REH cell (cell line): ENCODE measurements around a stretch of chr6.

DNA sequence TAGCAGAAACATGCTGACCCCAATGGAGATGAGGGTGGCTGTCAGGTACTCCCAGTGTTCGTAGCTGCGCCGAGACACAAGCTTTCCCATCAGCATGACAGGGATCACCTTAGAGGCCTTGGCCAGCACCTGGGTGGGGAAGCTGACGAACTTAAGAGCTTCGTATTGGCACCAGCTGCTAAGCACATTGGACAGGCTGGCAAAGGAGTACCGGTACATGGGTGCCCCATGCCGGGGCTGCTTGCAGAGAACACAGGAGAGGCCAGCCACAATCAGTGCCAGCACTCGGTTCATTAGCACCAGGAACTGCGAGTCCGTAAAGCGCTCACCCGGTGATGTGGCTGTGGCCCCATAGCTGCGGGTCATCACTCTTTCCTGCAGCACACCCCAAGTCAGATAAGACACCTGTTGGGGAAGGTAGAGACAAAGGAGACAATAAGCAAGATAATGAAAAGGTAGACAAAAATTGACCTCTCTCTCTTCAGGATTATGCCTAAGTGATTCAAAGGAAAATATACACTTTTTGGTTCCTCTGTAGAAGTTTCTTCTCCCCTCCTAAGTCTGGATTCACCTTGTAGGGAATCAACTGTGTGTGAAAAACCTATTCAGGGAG lies 2.0 kb downstream of the SLC35B2 start:
- PRO-cap: no peak

GRCh38 chr6:44662609-44663276 lies 275.2 kb downstream of the CDC5L start:
- PRO-cap: no peak

DNA sequence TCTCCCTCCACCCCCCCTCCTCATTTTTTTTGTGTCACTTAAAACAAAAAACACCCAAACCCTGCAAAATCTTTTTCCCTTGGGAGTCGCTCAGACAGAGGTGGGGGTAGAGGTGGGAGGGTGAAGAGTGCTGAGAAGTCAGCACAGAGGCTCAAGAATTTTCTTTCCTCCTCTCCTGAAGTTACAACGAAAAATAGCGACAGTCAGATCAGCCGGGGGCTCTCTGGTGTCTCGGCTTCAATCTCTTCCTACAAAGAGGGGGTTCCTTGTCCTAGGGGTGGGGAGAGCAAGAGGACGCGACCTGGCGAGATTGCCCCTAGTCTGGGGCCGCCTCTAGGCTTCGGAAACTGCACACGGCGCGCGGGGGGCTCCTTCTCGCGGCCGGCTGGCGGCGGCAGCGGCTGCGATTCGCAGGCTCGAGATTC lies 43.7 kb upstream of the SUPT3H start:
- PRO-cap: no peak

GRCh38 chr6:45422798-45423177 lies 45.1 kb upstream of the SUPT3H start:
- PRO-cap: no peak

DNA sequence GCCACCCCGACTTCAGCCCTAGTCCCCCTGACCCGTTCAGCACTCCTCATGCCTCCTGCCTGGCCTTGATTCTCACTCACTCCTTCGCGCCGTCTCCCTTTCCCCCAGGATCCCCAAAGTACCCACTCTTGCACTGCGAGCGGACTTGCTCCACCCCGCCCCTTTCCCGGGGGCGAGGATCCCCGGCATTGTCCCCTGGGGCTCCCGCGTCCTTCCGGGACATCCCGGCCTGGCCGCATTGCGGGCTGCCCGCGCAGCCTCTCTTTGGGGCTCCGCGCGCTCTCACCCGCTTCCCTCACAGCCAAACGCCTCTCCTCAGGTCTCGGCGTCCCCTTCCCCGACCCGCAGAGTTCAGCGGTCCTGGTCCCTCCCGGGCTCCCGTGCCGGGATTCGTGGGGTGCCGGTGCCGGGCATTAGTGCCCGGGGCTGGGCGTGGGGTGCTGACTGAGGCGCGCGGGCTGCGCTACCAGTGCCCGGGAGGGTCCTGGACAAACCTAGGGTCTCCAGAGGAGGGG lies 45.5 kb upstream of the SUPT3H start:
- PRO-cap: no peak

DNA sequence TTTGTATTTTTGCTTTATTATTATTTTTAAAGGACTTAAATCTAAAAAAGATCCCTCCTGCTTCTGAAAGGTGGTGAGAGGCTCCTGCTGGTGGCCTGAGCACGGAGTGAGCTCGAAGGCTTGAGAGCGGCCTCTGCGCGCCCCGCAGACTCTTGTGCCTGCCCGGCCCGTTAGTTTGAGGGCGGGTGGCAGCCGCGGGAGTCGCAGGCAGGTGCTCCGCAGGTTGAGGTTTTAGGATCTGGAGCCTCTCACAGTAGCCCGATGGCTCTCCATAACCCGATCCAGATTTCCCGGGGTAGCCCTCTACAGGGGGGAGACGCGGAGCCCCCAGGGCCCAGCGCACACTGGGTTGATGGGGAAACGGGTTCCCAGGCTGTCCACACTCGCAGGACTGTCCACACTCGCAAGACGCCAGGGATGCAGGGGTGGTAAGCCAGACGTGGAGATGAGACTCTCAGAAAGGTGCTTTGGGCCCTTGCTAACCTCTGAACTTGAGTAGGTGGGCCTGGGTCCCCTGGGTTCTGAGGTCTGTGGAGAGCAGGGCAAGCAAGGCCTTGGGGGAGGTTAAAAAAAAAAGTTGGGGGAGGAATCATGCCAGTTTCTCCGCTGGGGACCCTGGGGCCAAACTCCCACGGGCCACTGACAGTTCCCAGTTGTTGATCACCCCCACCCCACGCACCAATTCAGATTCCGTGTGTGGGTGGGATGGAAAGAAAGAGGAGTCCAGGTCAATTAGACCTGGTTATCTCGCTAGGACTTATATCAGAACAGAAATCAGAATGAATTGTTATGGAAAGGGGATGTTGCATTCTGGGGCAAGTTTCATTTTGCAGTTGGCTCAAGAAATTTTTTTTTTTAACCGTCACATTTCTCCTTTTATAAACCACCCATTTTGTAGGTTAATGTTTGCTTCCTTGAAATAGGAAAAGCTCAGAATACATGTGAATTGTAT lies 46.5 kb upstream of the SUPT3H start:
- PRO-cap: no peak

DNA sequence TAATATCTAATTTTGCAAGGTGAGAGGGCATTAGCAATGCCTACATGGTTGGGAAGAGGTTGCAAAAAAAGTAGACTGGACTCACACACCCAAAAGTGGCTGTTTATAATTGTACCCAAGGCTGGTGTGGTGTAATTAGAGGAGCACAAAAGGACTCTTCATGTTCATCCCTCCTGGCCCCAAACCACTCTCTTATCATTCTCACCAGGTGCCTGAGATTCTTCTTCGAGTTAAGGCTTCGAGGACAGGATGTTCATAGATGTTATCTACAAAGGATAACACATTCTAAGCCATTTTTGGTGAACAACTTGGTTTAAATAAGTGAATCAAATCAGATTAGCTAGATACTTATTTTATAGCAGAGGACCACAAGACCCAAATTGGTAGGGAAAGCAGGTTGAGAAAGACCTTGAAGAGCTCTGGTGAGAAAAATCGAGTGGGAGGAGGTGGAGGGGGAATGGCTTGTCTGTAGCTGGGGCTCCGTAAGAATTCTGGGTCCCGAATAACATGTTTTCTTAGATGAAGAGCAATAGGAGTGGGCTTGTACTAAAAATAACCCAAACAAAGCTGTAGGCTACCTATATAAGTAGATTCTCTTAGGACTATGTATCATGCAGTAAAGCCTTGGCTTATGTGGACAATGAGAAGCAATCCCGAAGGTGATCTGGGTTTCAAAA lies 73.2 kb upstream of the SUPT3H start:
- PRO-cap: no peak

GRCh38 chr6:45548271-45549126 lies 170.8 kb upstream of the SUPT3H start:
- PRO-cap: no peak

DNA sequence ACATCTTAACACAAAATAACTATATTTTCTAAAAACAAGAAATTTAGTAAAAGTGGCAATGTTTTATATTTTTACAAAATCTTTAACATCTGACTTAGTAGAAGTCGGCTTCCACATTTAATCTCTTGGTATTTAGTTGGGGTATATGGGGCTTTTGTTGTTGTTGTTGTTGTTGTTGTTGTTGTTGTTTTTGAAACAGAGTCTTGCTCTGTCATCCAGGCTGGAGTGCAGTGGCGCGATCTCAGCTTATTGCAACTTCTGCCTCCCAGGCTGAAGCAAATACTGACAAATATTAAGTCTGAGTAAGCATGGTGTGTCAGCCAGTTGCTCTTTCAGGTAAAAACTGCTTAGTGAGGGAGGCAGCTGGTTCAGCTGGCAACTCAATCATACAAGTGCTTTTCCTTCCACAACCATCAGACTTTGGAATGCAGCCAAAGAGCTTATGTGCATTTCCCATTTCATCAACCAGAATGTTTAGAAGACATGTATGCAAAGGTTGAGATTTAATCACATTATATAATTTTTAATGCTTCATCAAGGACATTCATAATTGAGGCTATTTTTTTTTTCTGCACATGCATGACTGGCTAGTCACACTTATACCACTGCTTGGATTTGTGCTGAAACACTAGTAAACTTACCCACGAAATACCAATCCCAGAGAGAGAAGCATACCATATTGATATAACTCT lies 56.1 kb downstream of the CLIC5 start:
- PRO-cap: no peak

GRCh38 chr6:46011743-46012144 lies 3.9 kb downstream of the CLIC5 start:
- PRO-cap: bidirectional peak, plus-strand start at chr6:46011773, minus-strand start at chr6:46011640

DNA sequence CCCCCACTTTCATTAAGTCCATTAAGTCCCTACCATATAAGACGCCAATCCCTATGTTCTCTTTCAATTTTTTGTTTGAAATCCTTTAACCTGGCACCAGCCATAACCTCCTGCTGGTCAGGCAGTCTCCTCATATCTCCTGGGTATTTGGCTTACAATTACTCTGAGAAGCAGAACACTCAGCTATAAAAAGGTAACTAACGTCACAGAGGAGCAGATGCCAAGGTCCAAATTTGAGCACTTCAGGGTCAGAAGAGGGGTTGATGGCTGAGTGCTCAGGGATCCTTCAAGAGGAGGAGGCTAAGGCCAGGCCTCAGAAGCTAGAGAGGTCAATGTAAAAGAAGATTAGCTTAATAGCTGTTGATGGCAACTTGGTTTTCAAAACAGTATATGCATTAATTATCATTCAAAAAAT lies 22.3 kb upstream of the RCAN2 start:
- PRO-cap: no peak

DNA sequence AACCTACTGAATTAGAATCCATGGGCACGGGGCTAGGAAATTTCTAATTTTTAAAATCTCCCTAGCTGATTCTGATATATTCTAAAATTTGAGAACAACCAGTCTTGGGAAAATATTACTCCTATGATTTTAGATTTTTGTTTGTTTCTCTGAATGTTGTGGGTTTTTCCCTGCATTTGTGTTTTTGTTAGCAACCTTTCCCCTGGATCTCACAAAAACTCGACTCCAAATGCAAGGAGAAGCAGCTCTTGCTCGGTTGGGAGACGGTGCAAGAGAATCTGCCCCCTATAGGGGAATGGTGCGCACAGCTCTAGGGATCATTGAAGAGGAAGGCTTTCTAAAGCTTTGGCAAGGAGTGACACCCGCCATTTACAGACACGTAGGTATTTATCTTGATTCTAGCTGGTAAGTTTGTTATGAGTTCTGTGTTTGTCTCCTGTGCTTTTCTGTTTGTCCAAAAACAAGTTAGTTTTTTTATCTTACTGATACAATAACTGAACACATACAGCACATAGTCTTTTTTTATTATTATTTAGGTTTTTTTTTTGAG lies 3.0 kb downstream of the SLC25A27 start:
- PRO-cap: no peak

GRCh38 chr6:46832182-46832385 lies 38.9 kb downstream of the MEP1A start:
- PRO-cap: no peak

DNA sequence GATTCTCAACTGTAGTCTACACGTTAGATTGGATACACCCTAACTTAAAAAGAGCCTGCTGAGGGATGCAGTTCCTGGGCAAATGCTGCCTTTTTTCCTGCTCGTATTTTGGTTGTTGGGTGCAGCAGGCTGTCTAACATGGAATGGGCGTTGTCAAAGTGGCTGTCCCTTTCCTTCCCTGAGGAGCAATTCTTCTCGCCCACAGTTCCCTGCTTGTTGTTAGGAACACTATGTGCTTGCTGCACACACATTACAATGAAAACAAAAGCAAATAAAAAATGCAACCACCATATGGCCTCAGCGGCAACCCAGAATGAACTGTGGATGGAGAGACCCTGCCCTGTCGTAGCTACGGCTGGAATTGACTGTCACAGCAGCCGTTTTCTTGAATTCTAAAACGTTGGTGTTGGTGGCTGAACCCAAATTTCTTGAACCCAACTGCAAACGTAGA lies 1.8 kb upstream of the ADGRF5 start:
- PRO-cap: no peak

GRCh38 chr6:46932913-46933096 lies 11.1 kb upstream of the ADGRF5 start:
- PRO-cap: no peak

- PRO-cap: no peak
Observed at GRCh38 chr6:47116379-47116978, 74.3 kb upstream of the ADGRF1 start.

- PRO-cap: no peak
Observed at GRCh38 chr6:47117116-47117832, 75.1 kb upstream of the ADGRF1 start.

DNA sequence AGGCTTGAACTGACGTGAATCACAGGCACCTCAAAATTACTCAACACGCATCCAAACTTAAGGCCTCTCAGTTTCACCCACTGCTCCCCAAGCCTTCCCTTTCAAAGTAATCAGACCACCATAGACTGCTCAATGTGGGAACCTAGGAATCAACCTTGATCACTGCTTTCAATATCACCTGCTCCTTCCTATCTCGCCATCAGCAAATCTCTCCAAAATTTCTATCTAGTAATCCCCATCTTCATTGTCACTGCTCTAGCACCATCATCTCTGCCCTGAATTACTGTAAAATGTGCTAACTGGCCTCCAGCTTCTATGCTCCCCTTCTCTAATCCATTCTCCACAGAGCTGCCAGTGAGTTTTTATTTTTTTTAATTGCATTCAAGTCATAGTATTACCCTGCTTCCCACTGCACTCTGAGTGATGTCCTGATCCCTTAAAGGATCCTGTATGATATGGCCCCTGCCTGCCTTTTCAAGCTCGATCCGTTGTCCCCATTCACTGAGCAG lies 9.5 kb downstream of the TNFRSF21 start:
- PRO-cap: no peak

GRCh38 chr6:47476480-47477164 lies 967 bp upstream of the CD2AP start:
- PRO-cap: no peak

GRCh38 chr6:47477165-47477323 lies 545 bp upstream of the CD2AP start:
- PRO-cap: no peak